Placental epithelial cell (primary cell): ENCODE measurements around the genes KRTAP19-7, TCP10L and DNAJC28.

DNA sequence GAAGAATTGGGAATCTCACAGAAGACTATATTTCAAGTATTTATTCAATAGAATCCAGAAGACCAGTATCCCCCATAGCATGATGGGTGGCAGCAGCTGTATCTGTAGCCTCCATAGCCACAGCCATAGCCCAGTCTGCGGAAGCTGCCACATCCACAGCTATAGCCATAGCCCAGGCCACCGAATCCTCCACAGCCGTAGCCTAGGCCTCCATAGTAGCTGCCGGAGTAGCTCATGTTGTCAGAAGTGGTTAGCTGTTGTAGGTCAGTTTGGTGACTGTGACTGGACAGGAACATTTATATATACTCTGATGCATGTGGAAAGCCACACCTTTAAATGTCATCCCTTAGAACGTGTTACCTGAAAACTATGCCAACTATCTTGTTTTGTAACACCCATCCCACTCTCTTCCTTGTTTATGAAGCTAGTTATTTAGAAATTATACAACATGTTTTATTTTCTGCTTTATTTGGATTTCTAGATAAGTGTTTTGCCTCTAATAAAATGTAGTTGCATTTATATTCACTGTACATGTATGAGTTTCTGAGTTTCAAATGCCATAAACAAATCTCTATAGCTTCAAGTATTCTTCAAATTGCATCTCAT lies at the start of gene KRTAP19-7:
KRTAP19-7 (minus strand) TSS at position 261 of the 606 bp plus-strand sequence.
- CAGE, long polyA plus RNA, result no peak

GRCh38 chr21:31087797-31088259 lies 49.6 kb upstream of the KRTAP19-8 start:
- CAGE, long polyA plus RNA, result no peak

- CAGE, long polyA plus RNA, result no peak
Measured at GRCh38 chr21:31354463-31354789, 10.4 kb upstream of the TIAM1 start.

DNA sequence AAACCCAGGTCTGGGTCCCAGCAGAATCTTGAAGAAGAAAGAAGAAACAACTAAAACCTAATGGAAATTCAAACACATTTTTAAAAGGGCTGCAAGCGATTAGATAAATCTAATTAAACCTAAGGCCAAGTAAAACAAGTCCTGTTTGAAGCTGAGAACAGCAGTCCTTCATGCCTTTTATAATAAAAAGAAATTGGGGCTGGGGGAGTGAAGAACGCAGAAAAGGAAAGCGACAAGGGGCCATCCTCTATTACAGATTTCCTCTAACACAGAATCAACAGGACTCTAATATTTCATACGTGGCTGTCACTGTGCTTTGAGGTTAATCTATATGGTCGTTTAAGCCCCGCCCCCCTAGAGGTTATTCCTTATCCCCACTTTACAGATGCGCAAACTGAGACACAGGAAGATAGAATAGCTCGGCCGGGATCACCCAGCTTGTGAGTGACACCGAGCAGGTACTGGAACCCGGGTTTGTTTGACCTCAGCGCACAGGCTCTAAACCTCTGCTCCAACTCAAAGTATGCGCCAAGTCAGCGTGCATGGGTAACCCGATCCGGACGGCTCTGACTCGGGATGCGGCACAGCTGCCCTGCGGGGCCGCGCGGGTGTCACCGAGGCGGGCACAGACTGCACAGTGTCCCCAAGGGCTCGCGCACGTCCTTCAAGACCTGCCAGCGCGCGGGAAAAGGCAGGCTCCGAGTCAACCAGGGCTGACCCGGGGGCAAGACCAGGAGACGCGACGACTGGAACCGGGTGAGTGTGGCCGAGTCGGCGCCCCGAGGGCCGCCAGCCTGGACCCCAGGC lies 102.2 kb upstream of the SOD1 start:
- CAGE, long polyA plus RNA, result no peak

DNA sequence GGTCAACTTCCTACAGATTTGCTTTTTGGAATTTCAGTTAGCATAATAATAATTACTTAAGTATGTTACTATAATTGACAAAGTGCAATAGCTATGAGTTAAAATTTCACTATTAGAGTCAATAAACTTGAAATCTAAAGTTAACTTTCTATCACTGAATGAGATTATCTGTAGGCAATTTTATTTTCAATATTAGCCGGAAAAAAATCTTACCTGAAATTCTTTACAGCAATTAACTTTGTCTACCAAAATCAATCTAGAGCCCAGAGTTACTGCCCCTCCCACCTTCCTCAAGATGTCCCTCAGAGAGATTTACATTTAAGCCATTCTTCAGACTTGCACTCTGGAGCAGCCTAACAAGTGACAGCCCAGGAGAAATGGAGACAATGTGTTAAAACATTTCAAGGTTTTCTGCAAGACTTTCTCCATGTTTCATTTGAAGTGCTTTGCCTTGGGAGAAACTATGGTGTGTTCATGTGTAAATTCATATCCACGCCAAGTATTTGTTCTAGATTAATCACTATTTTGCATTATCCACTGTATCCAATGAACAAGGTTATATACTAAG lies 20.4 kb downstream of the SOD1 start:
- CAGE, long polyA plus RNA, result no peak

- CAGE, long polyA plus RNA, result no peak
Measured at GRCh38 chr21:32328703-32329058, 30.0 kb downstream of the MRAP start.

DNA sequence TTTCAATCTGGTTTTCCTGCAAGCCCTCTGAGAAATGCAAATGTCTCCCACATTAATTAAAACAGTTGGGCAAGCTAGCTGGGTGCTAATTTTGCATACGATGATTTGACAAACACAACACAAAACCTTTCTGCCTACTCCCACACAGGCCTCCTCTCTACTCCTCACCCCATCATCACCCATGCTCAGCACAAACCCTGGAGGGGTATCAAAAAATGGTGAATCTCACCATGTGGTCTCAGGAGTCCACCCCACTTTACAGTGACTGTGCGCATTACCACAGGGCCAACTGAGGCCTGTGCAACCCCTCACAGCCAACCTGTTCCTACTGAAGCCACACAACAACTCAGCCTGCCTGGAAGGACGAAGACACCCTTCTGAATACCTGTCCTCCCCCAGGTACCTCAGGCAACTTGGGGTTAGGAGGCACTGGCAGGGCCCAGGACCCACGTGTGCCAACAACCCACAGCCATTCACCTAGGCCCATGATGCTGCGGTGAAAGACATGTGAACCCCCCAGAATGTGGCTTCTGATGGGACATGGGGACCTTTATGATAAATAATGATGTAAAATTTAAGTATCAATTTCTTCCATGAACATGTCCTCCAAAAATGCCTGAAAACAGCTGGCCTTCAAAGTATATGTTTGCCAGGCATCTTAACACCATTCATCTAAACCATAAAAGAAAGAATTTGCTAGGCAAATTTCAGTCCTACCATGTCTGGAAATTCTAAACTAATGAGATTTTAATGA lies 27.1 kb downstream of the URB1 start:
- CAGE, long polyA plus RNA, result no peak

- CAGE, long polyA plus RNA, result no peak
Measured at GRCh38 chr21:32368314-32368823, 24.4 kb downstream of the URB1 start.

- CAGE, long polyA plus RNA, result no peak
Measured at GRCh38 chr21:32393494-32394130, 800 bp upstream of the URB1 start.

- CAGE, long polyA plus RNA, result no peak
Measured at GRCh38 chr21:32450840-32451748, 38.6 kb downstream of the EVA1C start.

DNA sequence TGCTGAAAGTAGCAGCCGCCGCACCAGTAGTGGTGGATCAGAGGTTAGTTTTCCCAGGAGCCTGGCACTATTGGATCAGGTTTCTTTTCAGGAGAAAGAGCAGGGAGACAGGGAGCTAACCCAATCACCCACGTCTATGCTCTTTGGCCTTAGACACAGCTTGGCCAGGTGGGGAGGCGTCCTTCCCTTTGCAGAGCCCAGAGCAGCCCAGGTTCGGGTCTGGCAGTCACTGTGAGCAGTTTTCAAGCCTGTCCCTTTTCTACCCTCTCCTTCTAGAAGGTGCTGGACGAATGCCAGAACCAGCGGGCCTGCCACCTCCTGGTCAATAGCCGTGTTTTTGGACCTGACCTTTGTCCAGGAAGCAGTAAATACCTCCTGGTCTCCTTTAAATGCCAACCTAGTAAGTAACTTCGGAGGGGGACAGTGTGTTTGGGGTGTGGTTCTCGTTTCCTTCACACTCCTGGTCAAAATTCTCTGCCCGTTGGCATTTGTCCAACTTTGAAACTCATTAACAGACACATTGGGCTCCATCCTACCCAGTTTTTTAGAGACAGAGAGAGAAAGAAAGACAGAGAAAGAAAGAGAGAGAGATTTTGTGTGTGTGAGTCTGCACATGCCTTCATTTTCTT lies 44.9 kb downstream of the EVA1C start:
- CAGE, long polyA plus RNA, result no peak

DNA sequence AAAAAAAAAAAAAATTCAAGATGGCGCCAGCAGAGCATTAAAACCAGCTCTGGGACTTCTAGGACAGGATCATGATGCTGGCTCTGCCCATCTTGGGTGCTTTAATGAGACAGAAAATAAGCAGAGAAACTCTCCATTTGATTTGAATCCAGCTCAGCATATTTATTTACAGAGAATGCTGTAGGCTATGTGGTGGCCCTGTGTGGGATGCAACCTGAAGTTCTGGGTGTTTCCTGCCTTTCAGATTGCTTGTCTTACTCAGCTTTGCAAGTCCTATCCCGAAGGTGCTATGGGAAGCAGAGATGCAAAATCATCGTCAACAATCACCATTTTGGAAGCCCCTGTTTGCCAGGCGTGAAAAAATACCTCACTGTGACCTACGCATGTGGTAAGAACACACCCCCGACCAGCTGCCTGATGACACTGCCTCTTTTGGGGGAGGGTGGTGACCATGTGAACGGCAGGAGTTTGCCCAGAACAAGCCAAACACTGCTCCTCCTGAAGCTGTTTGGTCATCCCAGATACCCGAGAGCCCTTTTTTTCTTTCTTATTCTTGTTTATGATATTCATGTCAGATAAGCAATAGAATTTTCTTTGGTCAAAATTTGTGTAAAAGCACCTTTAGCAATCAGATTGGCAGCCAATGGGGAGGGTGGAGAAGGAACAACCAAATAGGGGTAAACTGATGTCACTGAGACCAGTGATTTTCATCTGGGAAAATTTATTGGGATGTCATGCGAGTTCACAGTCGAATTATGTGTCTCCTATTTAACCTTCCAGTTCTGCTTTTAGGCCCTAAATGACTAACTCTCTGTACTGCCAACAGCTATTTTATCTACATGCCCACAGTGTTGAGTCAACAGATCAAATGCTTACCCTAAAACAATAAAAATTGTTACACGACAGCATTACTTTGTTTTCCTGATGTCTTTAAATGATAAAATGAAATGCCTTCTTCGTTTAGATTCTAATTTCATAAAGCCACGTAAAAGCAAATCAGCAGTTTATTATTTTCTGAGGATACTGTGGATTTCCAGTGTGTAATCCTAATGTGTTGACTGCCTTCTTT lies 82.6 kb downstream of the EVA1C start:
- CAGE, long polyA plus RNA, result no peak

DNA sequence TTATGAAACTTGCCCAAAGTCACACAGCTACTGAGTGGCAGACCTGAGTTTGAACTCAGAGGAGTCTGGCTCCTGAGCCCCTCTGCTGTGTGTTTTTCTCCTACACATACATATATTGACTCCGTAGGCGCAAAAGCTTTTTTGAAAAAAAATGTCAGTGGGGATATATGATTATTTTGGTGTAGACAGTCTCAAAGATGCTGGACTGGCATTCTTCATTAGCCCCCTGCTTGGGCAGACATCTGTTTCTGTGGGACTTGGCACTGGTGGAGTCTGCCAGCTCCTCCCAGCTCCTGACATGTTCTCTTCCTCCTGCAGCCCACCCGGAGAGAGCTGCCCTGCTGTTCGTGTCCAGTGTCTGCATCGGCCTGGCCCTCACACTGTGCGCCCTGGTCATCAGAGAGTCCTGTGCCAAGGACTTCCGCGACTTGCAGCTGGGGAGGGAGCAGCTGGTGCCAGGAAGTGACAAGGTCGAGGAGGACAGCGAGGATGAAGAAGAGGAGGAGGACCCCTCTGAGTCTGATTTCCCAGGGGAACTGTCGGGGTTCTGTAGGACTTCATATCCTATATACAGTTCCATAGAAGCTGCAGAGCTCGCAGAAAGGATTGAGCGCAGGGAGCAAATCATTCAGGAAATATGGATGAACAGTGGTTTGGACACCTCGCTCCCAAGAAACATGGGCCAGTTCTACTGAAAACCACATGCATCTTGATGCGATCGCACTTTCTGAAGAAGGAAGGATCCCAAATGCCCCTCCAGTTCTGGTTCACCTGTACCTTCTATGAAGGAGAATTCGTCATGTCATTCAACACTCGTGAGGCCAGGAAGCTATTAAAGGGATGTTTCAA lies 70.6 kb downstream of the TCP10L start:
- CAGE, long polyA plus RNA, result no peak

DNA sequence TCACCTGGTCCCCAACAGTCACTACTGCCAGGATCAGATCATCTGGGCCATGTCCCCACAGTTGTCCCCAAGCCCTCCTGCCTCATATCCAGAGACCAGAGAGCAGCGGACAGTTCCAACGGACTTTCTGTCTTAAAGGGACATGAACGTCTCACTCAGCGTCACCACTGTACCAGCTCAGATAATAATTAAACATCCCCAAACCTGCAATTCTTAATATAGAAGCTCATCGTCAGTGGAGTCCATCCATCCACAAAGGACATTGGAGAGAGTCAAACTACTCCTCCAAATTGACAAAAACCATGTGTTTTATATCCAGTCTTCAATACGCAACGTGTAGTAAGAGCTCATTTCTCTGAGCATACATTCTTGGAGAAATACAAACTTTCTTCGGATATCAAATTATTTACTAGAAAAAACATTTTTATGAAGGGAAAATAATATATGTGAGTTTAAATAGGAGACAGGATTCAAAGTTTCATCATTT lies at the start of gene TCP10L:
TCP10L (minus strand) TSS at position 107 of the 487 bp plus-strand sequence.
- CAGE, long polyA plus RNA, result no peak

- CAGE, long polyA plus RNA, result no peak
Measured at GRCh38 chr21:33232175-33233249, 2.8 kb downstream of the IFNAR2 start.

DNA sequence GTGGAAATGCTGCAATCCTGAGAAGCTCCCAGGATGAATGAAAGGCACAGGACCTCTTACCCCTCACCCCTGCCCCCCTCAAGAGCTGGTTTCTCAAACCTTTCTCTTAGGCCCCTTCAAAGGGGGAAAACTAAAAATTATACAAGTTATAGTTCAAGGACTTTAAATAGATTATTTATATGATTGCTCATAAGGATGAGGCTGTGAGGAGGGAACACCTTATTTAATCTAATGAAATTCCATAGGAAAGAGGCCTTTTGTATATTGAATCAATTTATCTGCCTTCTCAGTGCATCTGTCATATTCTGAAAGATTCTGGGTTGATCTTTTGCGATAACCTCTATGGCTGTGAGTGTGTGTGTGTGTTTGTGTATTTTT lies 955 bp upstream of the IL10RB start:
- CAGE, long polyA plus RNA, result no peak

DNA sequence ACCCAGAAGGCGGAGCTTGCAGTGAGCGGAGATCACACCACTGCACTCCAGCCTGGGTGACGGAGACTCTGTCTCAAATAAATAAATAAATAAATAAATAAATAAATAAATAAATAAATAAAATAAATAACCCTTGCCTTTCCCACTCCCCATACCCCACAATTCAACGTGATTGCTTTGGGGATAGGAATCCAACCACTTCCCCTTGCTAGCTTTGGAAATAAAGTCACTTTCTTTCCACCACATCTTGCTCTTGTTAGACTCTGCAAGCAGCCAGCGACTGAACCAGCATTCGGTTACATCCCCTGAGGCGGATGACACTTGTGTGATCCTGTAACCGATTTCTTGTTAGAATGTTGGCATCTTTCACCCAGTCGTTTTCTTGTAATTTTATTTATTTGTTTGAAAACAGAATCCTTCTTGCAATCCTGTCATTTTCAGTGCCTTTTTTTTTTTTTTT lies 1.7 kb upstream of the IFNGR2 start:
- CAGE, long polyA plus RNA, result no peak

GRCh38 chr21:33423676-33424252 lies 20.6 kb downstream of the IFNGR2 start:
- CAGE, long polyA plus RNA, result no peak

DNA sequence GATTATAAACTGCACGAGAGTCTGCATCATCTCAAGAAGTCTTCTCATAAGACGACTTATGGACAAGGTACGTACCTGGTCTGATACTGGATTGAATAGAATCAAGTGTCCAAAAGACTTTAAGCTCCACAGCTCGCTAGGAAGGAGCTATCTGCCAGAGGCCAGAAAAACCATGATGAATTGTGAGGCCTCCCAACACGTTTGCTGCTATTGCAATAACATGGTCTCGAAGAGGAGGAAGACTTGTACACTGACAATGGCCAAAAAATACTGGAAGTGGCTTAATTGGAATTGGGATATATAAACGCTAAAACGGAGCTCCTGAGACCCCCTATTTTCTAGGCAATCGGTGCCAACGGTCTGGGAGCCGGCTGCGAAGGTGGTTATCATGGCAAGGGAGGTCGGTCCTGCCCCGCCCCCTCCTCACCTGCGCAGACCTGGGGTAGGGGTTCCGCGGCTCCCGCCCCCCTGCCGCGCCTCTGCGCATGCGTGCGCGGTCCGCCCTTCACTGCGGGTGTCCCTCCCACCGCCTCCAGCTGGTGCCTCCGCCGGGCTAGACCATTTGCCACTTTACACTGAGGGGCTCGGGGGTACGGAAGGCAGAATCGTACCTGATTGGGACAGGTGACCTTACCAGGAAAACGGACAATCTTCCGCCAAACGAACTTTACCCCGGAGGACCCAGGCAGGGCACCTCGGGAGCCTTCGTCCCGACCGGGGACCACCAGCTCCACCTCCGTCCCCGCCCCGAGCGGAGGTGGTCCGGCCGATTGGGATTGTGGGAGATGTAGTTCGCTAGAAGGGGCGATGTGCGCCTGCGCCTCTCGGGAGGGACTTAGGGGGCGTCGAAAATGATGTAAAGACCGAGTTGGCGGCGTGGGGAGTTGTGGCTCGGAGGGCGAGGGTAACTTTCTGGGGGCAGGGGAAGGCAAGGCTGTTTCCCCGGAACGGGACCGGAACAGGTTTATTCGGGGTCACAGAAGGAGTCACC lies at the start of gene DNAJC28:
DNAJC28 (minus strand) TSS at position 726 of the 991 bp plus-strand sequence.
- CAGE, long polyA plus RNA, result no peak

GRCh38 chr21:33553536-33554087 lies 10.8 kb downstream of the SON start:
- CAGE, long polyA plus RNA, result no peak